ENCODE data around the gene RPS23.

- PRO-cap: no peak
- RRBS: no CpG with 5 or more reads among the region's 8 CpGs
Measured at GRCh38 chr5:79688981-79689372, 659 bp upstream of the CMYA5 start.

DNA sequence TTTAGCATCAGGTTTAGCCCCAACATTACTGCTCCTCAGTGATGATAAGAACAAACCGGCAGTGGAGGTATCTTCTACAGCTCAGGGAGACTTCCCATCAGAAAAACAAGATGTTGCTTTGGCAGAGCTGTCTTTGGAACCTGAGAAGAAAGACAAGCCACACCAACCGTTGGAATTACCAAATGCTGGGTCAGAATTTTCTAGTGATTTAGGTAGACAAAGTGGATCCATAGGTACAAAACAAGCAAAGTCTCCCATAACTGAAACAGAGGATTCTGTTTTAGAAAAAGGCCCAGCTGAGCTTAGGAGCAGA lies 43.8 kb downstream of the CMYA5 start:
- PRO-cap: no peak
- RRBS: no CpG with 5 or more reads among the region's 2 CpGs

- PRO-cap: no peak
- RRBS: no CpG with 5 or more reads among the region's 13 CpGs
Measured at GRCh38 chr5:80069937-80070843, 35.0 kb downstream of the THBS4 start.

DNA sequence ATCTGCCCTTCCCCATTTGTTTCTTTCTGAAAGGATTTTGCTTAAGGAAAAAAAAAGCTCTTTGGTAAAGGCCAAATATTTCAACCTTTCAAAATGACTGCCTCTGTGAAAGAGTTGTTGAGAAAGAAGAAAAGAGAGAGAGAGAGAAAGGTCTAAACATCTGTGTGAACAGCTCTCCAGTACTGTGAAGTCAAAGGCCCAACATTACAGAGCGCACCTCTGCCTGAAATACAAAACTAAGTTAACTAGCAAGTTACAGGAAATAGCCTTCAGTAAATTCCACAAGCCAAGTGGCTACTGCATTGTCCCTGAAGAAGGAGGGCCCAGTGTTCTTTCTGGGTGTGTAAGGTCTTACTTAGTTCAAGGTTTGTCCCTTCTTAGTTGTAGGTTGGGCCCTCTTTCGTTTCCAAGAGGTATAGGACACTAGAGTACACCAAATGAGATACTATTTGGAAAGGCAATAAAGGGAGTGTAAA lies 104.4 kb downstream of the THBS4 start:
- PRO-cap: no peak
- RRBS: no CpG with 5 or more reads among the region's 2 CpGs

- PRO-cap: no peak
- RRBS: no CpG with 5 or more reads among the region's 7 CpGs
Measured at GRCh38 chr5:80182795-80183638, 72.8 kb downstream of the SERINC5 start.

DNA sequence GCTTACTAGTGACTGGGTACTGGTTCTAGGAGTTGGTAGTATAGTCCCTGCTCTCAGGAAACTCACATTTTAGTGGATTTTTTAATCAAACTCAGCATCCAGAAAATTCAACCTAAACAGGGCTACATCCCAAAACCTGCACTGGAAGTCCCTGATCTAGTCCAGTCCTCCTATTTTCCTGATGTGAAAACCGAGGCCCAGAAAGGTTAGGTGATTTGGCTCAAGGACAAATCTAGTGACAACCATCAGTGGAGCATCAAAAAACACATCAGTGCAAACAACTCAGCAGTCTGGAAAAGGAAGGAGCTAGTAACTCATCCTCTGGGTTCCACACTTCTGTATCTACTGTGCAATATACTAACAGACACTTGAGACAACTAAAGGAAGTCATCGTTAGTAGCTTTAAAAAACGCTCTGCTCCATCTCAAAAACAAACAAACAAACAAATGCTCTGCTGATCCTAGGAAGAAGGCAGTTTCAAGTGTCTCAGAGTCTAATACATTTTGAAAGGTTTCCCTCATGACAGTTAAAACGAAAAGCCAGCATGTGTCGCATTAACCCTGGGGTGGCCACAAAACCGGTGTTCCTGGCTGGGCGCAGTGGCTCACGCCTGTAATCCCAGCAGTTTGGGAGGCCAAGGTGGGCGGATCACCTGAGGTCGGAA lies 38.0 kb downstream of the SERINC5 start:
- PRO-cap: no peak
- RRBS: no CpG with 5 or more reads among the region's 10 CpGs

DNA sequence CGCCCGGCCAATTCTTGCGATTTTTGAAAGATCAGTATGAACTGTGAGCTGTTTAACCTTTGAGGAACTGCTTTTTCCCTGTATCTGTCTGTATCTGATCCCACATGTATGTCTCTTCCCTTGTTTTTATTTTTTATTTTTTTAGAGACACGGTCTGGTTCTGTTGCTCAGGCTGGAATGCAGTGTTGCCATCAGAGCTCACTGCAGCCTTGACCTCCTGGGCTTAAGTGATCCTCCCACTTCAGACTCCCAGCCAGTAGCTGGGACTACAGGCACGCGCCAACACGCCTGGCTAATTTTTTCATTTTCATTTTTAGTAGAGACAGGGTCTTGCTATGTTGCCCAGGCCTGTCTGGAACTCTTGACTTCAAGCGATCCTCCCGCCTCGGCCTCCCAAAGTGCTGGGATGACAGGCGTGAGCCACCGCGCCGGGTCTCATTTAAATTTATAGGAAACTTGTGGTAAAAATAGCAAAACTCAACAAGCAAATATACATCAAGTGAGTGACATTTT lies 974 bp upstream of the ZFYVE16 start:
- PRO-cap: no peak
- RRBS: no CpG with 5 or more reads among the region's 14 CpGs

DNA sequence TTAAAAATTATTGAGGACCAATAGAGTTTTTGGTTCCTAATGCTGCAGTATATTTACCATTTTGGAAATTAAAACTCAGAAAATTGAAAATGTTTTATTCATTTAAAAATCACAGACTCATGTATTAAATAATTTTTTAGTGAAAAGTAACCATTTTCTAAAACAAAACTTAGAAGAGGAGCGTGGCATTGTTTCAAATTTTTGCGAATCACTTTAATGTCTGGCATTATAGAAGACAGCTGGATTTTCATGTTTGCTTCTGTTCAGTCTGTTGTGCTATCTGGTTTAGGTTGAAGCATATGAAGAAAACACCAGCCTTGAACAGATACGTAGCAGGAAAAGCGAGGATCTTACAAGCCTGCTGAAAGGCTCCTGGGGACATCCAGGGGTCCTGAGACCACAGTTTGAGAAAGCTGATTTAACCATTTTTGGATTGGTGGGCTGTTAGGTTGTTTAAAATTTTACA lies 1.6 kb downstream of the ZFYVE16 start:
- PRO-cap: no peak
- RRBS: no CpG with 5 or more reads among the region's 4 CpGs

GRCh38 chr5:80646670-80647192 lies 7.7 kb upstream of the MSH3 start:
- PRO-cap: no peak
- RRBS: no CpG with 5 or more reads among the region's 2 CpGs

DNA sequence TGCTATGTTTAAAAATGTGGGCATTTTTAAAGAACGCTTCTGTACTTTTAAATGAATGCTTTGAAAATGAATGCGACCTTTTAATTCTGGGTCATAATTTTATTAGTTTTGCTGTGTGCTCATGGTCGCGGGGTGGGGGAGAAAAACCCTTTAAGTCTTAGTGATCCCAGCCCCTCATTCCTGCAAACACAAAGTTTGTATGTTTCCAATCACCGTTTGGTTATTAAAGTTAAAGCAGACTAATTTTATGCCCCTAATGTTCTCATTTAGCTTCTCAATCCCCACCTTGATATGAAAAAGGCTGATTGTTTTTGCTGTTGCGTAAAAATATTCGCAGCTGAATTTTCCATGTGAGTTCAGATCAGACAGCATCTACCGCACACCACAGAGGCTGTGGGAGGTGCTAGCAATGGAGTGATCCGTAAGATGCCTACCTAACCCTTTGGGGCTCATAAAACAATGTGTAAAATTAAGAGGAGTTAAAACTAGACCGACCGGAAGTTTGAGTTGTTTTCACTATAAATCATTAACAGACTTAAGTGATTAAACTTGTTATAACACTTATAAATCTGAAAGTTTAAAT lies 1.6 kb downstream of the RASGRF2 start:
- PRO-cap: no peak
- RRBS: no CpG with 5 or more reads among the region's 11 CpGs

GRCh38 chr5:80984231-80984474 lies 24.0 kb downstream of the RASGRF2 start:
- PRO-cap: no peak
- RRBS: no CpG with 5 or more reads among the region's 4 CpGs

GRCh38 chr5:81049096-81049434 lies 88.9 kb downstream of the RASGRF2 start:
- PRO-cap: no peak
- RRBS: no CpG with 5 or more reads among the region's 1 CpG

DNA sequence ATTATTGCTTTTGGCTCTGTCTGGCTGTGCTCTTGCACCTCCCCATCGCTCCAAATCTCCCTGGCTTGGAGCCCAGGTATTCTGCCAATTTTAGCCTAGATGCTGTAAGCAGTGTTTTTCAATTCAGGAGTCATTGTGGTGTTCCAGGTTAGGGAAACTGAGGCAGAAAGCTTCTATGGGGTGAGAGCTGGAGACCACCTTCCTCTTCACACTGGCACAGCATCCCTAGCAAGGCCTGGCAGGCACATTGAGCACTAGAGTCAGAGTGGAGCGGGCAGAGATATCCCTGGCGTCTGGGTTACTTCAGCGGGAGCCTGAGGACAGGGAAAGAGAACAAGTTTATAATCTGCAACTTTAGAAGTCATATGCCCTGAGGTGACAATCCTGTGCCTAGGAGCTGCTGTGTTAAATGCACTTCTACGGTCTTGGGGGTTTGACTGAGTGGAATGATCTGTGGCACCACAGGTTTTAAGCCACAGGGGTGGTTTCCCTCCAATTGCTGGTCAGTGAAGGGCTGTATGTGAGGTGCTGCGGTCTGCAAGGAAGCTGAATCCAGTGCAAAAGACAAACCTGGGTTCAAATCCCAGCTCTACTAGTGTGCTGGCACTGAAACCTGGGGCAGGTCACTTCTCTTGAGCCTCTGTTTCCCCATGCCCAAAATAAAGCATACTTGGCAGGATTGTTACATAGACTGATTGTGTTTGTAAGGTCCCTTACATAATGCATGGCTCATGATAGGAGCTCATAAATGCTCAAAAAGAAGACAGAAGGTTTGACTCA lies 2.9 kb downstream of the CKMT2 start:
- PRO-cap: no peak
- RRBS: no CpG with 5 or more reads among the region's 6 CpGs

DNA sequence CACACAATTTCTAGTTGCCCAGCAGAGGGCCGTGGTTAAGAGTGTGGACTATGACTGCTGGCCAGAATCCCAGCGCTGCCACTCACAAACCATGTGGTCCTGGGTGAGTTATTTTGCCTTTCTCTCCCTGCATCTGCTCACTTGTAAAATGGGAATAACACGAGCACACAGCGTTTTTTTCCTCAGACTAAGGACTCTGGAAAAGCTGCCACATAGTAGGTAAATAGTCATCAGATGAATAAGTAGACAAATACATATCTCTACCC lies 6.6 kb downstream of the CKMT2 start:
- PRO-cap: no peak
- RRBS: no CpG with 5 or more reads among the region's 4 CpGs

GRCh38 chr5:81615958-81616327 lies 135.0 kb downstream of the SSBP2 start:
- PRO-cap: no peak
- RRBS: no CpG with 5 or more reads among the region's 16 CpGs

DNA sequence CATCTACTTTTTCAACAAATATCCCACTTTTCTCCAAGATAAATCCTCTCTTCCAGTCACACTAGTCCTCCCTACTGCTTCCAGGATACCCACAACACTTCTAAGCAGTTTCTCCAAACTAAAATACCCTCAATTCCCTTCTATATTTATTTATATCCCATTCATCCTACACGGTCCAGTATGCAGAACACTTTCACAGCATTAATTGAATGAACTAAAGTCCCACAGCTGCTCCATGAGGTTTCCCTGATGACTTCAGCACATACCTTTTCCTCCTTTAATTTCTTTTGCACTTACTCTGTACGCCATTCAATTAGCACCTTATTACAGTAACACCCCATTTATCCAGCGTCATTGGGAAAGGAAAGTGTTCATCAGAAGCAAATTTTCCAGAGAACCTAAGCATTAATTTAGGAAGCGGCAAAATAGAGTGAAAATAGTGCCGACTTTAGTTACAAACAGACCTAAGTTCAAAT lies 24.2 kb downstream of the SSBP2 start:
- PRO-cap: no peak
- RRBS: no CpG with 5 or more reads among the region's 5 CpGs

DNA sequence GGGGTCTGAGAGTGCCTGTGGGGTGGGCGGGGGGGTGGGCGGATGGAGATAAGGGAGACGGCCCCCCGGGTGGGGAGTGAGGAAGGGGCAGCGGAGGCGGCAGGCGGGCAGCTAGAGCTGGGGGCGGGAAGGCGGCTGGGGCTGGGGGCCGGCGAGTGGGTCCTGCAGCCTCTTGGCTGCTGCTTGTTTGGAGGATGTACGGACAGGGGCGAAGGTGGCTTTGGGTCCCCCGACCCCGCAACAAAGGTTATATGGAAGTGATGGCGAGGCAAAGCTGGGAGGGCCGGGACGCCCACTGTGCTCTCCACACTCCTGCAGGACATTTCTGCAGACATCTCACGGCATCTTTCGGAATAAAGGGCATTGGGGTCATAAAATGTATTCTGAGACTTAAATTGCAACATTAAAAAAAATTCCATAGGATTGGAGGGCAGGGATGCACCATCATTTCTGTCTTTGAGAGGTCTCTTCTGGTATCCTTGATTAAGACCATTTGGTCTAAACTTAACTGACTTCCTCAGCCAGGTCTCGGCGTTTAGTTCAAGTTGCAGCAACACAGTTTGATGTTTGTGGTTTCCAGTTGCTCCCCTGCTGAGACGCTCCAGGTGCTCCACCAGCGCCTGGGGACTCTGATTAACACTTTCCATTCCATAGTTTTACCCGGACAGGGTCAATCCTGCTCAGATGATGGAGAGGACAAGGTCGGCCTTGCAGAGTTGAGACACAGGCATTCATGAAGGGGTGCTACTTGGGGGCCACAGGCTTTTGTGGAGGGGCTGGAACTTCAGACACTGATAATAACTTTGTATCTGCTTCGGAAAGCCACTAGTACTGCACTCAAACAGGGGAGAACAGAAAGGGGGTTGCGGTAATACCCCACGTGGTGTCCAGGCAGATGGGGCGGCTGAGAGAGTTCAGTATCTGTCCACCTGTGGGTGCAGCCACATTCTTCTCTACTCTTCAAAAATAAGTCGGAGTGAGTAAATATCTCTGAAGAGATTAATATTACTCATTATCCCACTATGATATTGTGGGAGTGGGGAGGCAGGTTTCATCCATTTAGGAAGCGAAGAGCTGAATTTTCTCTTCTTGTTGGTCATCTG lies 101.7 kb upstream of the SSBP2 start:
- PRO-cap: no peak
- RRBS: no CpG with 5 or more reads among the region's 32 CpGs

- PRO-cap: no peak
- RRBS: no CpG with 5 or more reads among the region's 11 CpGs
Measured at GRCh38 chr5:82083852-82084504, 112.2 kb downstream of the ATG10 start.

GRCh38 chr5:82277852-82278862 lies at the start of gene RPS23:
RPS23 (minus strand) TSS chr5:82278354.
- PRO-cap: bidirectional peak, plus-strand start at chr5:82278665, minus-strand start at chr5:82278354
- RRBS: under 1% methylated on average over 13 of the region's 68 CpGs

GRCh38 chr5:82348592-82349189 lies 70.5 kb upstream of the RPS23 start:
- PRO-cap: no peak
- RRBS: no CpG with 5 or more reads among the region's 5 CpGs